H7 (cell line): ENCODE measurements around a stretch of chr2.

GRCh38 chr2:32017901-32018382, 7.1 kb upstream of the MEMO1 start:
- RAMPAGE, long total RNA, result no peak

- RAMPAGE, long total RNA, result no peak
Observed at GRCh38 chr2:32262076-32262579, 2.6 kb downstream of the NLRC4 start.

DNA sequence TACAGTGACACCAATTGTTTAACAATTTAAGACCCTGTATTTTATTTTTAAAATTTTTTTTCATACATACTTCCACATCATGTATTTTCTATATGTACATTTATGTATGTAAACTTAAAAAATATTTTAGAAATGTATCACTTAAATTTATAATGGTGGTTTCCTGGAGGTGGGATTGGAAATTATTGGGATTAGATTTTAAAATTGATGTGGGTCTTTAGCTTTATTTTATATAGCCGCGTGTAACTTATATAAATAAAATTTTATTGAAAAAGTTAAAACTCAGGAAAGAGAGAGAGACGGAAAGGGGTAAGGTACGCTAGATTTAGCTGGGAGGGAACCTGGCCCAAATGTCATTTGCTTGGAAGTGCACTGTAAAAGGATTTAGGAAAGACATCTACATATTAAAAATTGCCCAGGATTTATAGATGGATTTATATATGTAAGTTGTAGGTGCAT, 41.7 kb downstream of the BIRC6 start:
- RAMPAGE, long total RNA, result no peak

DNA sequence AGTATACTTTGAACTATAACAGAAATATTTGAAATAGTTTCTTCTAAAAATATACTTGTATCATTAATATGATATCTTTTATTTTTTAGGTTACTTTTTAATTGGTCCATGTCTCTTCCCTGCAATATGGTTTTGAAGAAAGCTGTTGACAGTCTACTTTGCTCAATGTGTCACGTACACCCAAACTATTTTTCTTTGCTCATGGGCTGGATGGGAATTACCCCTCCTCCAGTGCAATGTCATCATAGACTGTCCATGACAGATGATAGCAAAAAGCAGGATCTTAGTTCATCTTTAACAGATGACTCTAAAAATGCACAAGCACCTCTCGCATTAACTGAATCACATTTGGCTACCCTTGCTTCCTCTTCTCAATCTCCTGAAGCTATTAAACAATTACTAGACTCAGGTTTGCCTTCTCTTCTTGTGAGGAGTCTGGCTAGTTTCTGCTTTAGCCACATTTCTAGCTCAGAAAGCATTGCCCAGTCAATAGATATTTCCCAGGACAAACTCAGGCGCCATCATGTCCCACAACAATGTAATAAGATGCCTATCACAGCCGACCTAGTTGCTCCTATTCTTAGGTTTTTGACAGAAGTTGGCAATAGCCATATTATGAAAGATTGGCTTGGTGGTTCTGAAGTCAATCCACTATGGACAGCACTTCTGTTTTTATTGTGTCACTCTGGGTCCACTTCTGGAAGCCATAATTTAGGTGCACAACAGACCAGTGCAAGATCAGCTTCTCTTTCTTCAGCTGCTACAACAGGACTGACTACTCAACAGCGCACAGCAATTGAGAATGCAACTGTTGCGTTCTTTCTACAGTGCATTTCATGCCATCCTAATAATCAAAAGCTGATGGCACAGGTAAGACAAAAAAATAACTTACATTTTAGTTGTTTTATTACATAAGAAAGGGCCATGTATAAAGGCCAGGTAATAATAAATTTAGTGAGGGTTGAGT, 112.7 kb upstream of the TTC27 start:
- RAMPAGE, long total RNA, result no peak

DNA sequence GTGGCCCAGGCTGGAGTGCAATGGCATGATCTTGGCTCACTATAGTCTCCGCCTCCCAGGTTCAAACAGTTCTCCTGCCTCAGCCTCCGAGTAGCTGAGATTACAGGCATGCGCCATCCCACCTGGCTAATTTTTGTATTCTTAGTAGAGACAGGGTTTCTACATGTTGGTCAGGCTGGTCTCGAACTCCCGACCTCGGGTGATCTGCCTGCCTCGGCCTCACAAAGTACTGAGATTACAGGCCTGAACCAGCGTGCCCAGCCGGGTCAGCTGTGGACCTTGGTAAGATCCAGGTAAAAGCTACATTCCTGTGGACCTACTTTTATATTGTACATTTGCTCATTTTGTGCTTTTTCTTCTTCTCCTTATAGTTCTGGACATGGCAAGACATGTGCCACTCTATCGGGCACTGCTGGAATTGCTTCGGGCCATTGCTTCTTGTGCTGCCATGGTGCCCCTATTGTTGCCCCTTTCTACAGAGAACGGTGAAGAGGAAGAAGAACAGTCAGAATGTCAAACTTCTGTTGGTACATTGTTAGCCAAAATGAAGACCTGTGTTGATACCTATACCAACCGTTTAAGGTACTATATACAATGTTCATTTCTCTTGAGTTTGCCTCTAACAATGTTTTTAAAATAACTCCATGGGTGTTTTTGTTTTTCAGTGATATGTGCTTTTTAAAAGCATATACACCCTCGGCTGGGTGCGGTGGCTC, 52.9 kb upstream of the TTC27 start:
- RAMPAGE, long total RNA, result no peak

- RAMPAGE, long total RNA, result no peak
Observed at GRCh38 chr2:33022139-33022530, 75.4 kb downstream of the LTBP1 start.

DNA sequence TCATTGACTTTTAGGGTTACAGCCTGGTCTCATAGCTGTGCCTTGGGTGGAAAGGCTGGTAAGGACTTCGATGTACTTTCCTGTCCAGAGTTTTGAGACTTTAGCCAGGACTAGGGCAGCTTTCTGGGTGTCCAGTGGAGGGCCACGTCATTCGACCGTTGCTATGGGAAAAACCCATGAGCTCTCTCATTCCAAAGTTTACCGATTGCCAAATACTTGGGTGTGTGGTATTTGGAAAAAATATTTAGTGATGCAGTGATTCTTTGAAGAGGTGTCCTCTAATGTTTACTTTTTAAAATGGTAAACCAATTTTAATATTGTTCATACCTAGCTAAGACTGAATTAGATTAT, 105.3 kb downstream of the LTBP1 start:
- RAMPAGE, long total RNA, result no peak

DNA sequence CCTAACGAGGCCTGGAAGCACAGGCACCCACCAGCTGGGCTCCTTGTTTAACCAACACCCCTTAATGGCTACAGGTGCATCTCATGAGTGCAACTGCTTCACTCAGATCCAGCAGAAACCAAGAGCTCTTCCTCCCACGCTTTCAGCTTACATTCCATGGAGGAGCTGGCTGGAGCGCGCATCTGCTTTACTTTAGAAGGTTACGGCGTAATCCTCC, 174.6 kb downstream of the LTBP1 start:
- RAMPAGE, long total RNA, result no peak

- RAMPAGE, long total RNA, result no peak
Observed at GRCh38 chr2:33347112-33347720, 129.2 kb upstream of the RASGRP3 start.

GRCh38 chr2:33552698-33553276, 46.3 kb downstream of the FAM98A start:
- RAMPAGE, long total RNA, result no peak

DNA sequence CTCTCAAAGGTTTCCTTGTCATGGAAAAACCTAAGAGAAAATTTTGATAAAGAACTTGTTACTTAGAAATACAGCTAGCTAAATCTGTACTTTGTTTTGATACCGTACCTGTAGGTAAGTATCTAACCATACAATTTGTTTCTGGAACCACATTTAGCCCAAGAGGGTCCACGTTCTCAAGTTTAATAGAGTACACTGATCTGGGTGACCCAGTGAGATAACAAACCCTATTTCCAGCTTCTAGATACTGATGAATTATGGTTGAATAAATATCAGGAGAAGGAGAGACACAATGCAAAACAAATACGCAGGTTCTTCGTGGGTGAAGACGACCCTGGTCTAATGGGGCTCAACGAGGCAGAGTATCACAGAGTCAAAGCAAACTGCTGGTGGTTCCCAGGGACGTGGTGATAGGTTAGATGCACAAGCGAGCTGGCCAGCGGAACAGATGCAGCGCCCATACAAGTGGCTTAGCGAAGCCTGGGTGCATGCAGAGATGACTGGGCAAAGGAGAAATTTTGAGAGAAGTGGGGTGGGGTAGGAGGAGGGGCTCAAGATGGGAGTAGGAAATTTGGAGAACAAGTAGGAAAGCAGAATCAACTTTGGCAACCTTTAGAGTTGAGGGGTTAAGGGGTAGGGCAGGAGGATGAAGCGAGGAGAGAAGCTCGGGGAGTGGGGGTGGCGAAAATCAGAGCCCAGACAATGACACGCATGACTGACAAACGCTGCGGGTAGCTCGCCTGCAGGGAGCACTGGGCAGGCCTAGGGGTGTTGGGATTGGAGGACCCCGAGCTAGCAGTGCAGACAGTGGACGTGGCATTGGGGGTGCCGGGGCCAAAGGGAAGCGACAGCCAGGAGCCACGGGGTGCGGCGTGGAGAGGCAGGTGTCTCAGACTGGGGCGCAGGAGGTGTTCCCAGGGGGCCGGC, 633 bp downstream of the FAM98A start:
- RAMPAGE, long total RNA, result no peak

- RAMPAGE, long total RNA, result no peak
Observed at GRCh38 chr2:35973711-35974153, 381.8 kb upstream of the CRIM1 start.

DNA sequence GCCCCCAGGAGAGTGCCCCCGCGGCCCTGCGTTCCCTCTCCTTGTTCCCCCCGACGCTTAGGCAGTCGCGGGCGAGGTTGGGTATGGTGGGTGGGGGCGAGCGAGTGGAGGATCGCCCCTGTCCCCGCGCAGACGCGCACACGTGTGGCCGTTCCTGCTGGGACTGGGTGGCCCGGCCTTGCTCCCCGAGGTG, 1.1 kb downstream of the CRIM1 start:
- RAMPAGE, long total RNA, result no peak

- RAMPAGE, long total RNA, result no peak
Observed at GRCh38 chr2:36367228-36367825, 11.7 kb downstream of the CRIM1 start.

GRCh38 chr2:36411767-36412395, 56.3 kb downstream of the CRIM1 start:
- RAMPAGE, long total RNA, result no peak

DNA sequence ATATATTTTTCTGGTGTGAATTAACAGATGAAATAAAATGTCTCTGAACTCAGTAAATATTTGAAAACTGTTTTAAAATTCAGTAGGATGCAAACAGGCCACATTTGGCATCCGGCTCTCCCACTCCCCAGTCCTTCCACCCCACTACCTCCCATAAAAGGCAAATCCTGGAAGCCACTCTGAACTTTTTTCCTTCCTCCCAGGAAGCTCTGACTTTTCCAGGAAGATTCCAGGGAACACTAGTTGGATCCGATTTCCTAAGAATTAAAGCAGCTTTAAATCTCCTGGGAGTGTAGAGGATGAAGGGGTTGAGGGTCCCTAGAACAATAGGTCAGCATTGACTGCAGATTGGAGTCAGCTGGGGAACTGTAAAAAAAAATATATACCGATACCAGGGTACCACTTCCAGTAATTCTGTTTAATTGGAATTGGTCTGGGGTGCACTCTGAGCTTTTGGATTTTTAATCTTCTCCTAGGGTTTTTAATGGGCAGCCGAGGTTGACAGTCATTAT, 76.9 kb downstream of the CRIM1 start:
- RAMPAGE, long total RNA, result no peak

DNA sequence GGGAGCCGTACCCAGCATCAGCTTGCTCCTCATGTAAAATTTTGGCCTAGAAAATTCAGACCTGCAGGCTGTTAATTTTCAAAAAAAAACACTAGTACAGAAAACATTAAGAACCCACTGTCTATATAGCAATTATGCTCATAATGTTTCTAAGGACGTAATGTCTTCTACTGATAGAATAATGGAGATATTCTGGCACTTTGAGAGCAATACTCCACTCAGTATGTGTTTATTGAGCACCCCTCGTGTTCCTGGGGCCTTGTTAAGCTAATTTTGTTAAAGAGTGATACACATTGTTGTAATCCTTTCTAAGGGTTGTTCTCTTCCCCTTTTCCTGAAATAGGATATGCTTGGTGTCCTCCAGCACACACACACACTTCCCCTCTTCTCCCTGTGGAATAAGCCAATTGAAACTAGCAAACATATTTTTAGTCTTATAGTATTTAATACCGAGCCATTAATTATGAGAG, 114.0 kb downstream of the CRIM1 start:
- RAMPAGE, long total RNA, result no peak

- RAMPAGE, long total RNA, result no peak
Observed at GRCh38 chr2:36534091-36535060, 63.6 kb downstream of the FEZ2 start.

GRCh38 chr2:36569583-36569878, 28.4 kb downstream of the FEZ2 start:
- RAMPAGE, long total RNA, result no peak

DNA sequence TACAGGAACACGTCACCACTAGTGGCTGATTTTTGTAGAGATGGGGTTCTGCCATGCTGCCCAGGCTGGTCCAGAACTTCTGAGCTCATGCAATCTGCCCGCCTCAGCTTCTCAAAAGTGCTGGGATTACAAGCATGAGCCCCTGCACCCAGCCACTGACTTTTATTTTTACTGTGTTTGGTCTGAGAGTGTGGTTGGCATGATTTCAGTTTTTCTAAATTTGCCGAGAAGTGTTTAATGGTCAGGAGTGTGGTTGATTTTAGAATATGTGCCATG, 100.2 kb downstream of the STRN start:
- RAMPAGE, long total RNA, result no peak